ENCODE data around the gene ACTN1.

- PRO-cap, 8 experiments: no peak in any of the 8 experiments
These were observed 125.7 kb downstream of the ZFP36L1 start for GRCh38 chr14:68667140-68667639.

- PRO-cap, 8 experiments: peak in 6 of 8 experiments; most common minus-strand start chr14:68734369 (in 5)
These were observed 58.7 kb downstream of the ZFP36L1 start for GRCh38 chr14:68734124-68734622.

DNA sequence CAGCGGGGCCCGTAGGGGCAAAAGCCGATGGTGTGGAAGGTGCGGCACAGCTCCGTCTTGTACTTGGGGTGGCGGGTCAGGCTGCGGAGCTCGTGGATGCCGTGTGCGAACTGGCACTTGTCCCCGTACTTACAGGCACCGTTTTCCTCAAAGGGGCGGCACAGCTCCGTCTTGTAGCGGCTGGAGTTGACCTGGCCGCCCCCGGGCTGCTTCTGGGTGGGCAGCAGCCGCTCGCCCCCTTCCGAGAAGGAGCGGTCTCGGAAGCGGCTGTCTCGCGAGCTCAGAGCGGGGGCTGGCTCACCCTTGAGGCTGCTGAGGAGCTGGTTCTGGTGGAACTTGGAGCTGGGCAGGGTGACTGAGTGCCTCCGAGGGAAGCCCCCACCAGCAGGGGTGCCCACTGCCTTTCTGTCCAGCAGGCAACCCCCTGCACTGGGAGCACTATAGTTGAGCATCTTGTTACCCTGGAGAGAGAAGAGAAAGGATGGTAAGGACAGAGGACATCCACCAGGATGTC is 2.8 kb downstream of the ZFP36L1 start:
- PRO-cap, 8 experiments: peak in 2 of 8 experiments; most common plus-strand start position 20 of the sequence (in 1); most common minus-strand start position 350 of the sequence (in 1)

DNA sequence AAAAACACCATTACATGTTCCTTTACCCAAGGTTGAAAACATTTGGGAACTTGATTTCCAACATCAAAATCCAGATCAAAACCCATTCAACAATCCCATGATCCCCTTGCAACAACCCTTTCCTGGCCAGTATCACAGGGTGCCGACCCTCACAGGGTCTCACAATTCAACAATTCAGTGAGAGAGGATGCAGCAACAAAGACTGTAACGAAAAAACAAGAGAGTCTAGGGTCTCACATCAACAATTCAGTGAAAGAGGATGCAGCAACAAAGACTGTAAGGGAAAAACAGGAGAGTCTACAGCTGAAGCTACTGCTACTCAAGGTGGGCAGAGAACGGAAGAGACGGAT is 22.5 kb upstream of the ZFP36L1 start:
- PRO-cap, 8 experiments: no peak in any of the 8 experiments

DNA sequence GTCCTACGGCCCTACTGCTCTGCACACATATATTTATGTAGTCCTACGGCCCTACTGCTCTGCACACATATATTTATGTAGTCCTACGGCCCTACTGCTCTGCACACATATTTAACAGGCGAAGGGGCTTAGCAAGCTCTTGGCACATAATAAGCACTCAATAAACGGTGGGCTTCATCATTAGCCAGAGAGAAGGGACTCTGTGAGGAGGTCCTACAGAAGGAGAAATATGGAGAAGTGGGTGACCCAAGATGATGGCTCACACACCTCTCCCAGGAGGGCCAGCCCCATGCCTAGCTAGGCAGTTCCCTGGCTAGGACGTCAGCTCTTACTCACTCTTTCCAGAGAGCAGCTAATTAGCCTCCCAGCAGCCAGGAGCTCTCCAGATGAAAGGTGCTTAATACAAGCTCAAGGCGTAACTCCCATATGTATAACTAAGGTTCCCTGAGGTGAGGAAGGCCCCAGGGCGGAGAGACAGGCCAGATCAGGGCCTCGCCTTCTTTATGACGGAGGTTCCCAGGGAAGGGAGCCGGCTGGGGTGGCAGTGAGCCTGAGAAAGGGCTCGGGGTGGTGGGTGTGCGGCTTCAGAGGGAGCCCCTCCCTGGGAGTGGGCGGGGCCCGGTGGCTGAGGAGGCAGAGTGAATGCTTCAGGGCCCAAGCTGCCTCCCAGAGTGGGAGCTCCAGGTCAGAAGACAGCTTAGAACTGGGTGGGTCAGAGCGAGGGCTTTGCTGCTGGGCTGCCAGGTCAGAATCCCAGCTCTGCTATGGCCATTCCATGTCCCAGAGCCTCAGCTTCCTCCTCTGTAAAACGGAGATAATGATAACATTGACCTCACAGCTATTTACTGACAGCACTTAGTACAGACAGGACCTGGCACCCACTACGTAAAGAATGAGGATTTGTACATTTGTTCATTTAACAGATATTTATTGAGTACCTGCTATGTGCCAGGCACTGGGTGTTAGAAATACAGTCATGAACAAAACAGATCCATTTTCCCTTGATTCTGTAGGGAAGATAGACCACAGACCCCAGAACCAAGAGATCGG is 26.5 kb upstream of the ZFP36L1 start:
- PRO-cap, 8 experiments: no peak in any of the 8 experiments

- PRO-cap, 8 experiments: peak in 2 of 8 experiments; most common plus-strand start chr14:68820819 (in 1); most common minus-strand start chr14:68820656 (in 2)
These were observed 27.9 kb upstream of the ZFP36L1 start for GRCh38 chr14:68820564-68821321.

DNA sequence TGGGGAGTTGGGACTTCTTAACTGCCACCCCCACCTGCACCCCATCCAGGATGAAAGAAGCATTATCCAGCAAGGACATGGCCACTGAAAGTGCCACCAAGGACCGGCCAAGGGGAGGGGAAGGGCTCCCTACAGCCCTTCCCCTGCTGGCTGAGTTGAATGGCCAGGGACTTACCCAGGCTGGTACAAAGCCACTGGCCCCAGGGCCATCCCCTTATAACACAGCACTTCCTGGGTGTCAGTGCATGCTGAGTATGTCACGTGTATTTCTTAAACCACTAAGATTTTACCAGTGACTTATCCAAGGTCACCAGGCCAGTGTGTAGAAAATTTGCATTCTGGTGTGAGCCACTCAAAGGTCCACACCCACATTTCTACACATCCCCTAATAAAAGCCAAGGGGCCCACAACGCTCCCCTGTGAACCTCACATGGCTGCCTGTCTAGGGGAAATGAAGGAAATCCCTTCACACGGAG is 29.3 kb upstream of the ZFP36L1 start:
- PRO-cap, 8 experiments: no peak in any of the 8 experiments

DNA sequence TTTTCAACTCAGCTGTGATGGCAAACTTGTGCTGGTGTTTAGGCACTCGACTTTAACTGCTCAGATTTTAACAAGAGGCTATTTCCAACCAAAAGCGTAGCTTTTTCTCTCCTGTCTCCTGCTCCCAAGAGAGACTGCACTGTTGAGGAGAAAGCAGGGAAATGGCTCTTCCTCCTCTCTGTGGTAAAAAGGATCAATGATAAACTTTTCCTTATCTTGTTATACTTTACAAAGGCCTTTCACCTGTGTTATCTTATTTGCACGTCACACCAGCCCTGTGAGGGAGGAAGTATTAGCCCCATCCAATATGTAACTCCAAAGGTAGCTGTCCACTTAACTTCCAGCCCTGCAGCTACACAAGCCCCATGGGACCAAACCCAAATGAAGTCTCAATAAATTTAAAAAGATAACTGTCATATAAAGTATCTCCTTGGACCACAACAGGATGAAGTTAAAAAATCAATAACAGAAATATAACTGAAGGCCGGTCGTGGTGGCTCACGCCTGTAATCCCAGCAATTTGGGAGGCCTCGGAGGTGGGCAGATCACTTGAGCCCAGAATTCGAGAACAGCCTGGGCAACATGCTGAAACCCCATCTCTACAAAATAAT is 32.9 kb upstream of the ZFP36L1 start:
- PRO-cap, 8 experiments: no peak in any of the 8 experiments

DNA sequence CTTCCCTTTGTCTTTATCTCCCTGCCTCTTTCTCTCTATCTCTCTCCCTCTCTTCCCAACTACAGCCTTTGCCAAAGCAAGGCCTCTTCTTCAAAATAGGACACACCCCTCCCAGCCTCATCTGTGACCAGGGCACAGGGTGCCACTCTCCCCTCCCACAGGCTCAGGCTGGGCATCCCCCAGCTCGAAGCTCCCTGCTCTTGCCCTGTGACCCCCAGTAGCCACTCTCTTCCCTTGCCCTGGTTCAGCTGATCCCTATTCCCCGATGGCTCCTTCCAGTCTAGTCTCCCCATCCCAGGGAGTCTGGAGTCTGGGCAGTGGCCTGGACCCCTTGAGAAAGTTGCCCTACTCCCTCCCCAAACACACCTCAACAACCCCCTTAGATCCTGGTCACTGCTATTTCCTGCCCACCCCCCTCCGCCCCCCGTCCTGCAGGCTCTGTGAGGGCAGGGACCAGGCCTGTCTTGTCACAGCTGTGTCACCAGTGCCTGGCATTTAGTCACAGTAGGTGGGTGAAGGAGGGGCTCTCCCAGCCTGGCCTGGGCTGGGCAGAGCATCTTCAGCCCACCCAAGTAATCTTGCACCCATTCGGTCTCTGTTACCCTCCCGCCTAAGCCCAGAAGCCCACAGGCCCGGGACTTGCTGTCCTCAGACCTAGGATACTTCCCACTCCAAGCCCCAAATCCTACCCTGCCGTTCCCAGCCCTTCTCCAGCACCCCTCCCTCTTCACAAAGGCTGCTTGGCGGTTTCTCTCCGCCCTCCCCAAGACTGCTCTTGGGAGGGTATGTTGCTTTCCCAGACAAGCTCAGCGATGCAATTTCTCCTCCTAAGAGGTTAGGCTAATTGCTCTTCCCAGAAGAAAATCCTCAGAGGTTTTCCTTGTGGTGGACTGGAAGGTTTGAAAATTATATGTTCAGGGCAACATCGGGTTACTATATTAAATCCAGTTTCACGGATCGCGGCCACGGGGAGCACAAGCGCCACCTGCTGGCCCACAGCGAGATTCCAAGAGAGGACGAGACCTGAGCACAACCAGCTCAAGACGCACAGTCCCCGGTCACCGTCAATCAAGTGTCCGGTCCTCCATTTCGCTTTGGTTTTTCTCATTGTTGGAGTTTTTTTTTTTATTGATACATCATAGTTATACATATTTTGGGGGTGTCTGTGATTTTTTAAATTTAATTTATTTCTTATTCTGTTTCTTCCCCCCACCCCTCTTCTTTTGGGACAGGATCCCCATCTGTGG is 50.7 kb upstream of the ZFP36L1 start:
- PRO-cap, 8 experiments: no peak in any of the 8 experiments

GRCh38 chr14:68882783-68883218 is 89.9 kb upstream of the ZFP36L1 start:
- PRO-cap, 8 experiments: no peak in any of the 8 experiments

- PRO-cap, 8 experiments: no peak in any of the 8 experiments
These were observed 91.3 kb upstream of the ZFP36L1 start for GRCh38 chr14:68884018-68884625.

GRCh38 chr14:68894006-68894707 is 84.9 kb downstream of the ACTN1 start:
- PRO-cap, 8 experiments: peak in 1 of 8 experiments; most common minus-strand start chr14:68894333 (in 1)

- PRO-cap, 8 experiments: no peak in any of the 8 experiments
These were observed 75.4 kb downstream of the ACTN1 start for GRCh38 chr14:68903477-68904233.

DNA sequence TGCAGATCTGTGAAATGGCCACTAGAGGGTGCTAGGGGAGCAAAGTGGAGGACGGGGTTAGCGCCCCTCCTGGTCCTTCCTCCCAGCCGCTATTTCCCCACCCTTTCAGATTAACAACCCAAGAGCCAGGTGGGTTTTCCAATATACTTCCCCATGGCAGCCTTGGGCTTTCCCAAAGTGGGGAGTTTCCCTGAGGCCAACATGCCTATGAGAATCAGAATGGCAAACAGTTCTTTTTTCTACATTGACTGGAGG is 67.4 kb downstream of the ACTN1 start:
- PRO-cap, 8 experiments: peak in 1 of 8 experiments; most common minus-strand start position 109 of the sequence (in 1)

DNA sequence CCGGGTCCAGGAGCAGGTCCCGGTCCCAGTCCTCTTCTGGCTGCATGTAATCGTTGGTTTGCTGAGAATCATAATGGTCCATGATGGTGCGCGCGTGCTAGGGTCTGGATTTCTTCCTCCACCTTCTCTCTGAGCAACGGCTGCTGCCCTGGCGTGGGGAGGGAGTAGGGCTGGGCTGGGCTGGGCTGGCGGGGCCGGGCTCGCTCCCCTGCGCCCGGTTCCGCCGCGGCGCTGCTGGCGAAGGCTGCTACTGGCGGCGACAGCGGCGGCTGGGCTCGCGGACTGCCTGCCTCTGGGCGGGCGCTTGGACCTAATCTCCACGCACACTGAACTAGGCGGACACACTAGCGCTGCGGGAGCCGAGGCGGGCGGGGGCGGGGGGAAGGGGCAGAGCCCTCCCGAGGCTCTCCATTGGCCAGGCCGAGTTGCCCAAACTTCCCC is at the start of gene ACTN1:
Gene ACTN1 (minus strand): TSS at position 328 of the 441 bp plus-strand sequence.
- PRO-cap, 8 experiments: peak in 8 of 8 experiments; most common plus-strand start position 217 of the sequence (in 1); most common minus-strand start position 328 of the sequence (in 6)

- PRO-cap, 8 experiments: no peak in any of the 8 experiments
These were observed 23.0 kb upstream of the ACTN1 start for GRCh38 chr14:69002057-69002497.

DNA sequence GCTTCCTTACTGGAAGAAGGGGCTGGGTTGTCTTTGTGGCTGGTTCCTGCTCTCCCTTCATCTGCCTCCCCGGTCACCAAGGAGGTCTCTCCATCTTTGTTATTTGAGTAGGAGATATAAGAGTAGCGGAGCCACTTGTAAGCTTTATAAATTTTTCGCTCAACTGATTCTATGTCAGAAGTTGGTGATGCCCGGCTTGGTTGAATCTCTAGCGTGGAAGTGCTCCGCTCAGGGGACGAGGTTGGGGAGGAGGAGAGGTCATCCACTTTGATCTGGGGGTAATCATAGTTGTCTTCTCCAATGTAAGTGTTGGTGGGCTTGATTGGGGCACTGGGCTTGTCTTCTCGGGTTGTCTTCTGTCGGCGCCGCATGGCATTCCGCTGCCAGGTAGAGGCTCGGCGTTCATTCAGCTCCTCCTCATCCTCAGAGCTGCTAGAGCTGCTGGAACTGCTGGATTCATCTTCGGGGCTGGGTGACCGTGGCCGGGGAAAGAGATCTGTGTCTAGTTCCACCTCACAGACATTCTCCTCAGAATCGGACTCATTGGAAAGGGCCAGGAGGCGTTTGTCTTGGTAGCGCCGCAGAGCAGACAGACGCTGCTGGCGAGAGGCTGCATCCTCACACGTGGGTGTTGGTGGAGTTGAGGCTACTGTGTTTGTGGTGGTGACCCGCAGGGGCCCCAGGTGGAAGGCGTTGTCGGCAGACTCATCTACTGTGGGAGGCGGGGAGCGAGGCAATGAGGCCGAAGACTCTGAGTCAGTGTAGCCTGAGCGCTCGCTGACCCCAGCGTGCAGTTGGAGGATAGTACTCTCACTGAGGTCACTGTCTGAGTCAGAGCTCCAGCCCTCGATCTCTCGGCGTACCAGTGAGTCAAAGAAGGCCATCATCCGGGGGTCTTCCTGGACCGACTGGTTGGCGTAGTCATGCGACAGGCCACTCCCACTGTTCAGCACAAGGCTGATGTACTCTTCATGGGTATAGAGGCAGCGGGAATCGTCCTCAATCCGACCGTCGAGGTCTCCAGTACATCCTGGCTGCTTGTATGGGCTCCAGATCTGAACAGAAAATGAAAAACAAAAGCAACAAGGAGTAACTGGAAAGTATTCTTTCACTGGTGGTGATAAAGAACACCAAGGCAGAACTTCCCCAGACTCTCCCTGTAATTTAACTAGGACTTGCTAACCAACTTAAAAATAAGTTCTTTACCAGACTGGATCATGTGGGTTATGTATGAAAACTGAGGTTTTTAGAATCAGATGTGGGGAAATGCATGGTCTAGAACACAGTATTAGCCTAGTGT is 75.9 kb upstream of the ACTN1 start:
- PRO-cap, 8 experiments: no peak in any of the 8 experiments

DNA sequence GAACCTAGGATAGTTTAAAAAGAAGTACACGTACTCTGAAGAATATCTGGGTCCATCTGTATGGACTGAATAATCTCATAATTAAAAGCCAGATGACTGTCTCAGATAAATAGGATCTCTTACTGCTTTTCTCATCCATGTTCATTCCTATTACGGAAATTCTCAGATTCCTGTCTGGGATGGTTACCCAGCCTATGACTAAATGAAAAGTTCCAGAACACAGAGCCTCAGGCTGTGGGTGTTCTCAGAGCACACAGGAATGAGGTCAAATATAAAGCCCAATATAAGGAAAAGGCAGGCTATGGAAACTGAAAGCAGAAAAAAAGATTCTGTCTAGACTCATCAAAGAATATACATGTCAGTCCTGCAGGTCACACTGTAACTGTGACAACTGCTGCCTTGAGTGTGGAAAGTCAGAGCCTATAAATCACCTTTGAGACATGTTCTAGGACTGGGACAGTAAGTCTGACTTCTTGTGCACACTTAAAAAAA is 64.4 kb downstream of the DCAF5 start:
- PRO-cap, 8 experiments: no peak in any of the 8 experiments

GRCh38 chr14:69153834-69153942 is 769 bp upstream of the DCAF5 start:
- PRO-cap, 8 experiments: no peak in any of the 8 experiments

DNA sequence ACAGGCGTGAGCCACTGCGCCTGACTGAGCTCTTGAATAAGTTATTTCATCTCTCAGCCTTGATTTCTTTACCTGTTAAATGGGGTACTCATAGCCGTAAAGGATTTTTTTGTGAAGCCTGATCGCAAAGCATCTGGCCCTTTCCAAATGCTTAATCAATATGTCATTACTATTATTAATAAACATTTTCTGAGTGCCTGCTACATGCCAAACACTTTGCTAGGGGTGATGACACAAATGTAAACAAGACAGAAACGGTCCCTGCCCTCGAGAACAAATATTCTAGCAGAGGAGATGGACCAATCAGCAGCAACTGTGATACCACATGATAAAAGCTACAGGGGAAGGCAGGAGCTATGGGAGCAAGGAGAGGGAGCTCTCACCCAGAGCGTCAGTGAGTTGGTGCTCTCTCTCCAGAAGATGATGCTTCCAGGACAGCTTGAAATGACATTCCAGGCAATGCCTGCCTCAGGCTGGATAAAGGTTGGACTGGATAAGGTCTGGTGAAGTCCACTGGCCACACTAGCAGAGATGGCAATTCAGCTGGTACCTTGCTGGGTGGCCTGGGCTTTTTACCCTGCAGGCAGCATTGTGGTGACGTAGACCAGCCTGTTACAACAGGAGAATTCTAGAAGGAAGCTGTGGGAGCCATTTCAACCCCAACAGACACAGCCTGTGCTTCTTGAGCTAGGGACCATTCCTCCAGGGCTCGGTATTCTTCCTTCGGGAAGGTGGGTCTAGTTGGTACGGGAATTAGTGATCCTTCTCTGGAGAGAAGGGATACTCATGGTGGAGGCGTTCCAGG is 41.1 kb downstream of the ERH start:
- PRO-cap, 8 experiments: no peak in any of the 8 experiments

Data from peripheral blood mononuclear cell (primary cell).